Subcutaneous preadipocyte (primary cell): ENCODE measurements around the genes RAB3GAP1 and SPOPL.

DNA sequence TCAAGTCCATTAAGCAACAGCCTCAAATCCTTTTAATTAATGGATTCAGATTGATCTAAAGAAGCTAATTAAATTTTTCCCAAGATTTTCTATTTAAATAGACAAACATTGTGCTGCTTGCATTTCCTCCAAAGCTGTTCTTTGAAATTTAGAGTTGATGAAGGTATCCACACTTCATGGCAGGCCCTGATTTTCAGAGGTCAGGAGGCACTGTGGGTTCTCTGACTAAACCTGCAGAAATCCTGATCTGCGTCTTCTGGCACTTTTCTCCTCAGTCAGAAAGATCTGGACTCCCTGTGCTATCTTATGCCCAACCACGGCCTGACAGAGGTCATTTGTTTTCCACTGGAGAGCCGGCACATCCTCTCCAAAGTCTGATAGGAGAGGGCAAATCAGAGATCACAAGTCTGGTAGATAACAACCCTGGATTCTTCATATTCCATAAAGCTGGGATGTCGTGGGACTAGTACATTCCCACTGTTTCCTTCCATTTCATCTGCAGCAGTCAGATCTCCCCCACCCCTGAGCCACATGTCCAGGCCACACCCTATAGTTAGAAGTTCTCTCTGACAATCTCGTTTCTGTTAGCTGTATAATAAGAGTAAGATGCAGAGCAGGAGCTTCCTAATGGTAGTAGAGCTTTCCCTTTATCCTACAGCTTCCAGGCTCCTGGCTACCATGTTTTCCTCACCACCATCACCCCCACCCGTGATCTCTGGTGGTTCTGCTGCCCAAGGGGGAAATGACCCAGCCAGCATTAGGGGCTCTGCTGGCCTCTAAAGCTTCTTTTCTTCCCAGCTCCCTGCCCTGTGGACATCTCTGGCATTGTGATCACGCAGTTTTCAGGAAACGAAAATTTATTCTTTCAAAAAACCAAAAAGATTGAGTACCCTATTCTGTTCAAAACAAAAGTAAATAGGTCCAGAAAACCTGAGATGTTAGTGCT is 157.0 kb downstream of the MGAT5 start:
- CAGE, long polyA plus RNA = no peak

GRCh38 chr2:134421504-134422097 is 167.7 kb downstream of the MGAT5 start:
- CAGE, long polyA plus RNA = no peak

- CAGE, long polyA plus RNA = no peak
Measured at GRCh38 chr2:134441026-134441840, 187.4 kb downstream of the MGAT5 start.

GRCh38 chr2:134449205-134449701 is 195.4 kb downstream of the MGAT5 start:
- CAGE, long polyA plus RNA = no peak

DNA sequence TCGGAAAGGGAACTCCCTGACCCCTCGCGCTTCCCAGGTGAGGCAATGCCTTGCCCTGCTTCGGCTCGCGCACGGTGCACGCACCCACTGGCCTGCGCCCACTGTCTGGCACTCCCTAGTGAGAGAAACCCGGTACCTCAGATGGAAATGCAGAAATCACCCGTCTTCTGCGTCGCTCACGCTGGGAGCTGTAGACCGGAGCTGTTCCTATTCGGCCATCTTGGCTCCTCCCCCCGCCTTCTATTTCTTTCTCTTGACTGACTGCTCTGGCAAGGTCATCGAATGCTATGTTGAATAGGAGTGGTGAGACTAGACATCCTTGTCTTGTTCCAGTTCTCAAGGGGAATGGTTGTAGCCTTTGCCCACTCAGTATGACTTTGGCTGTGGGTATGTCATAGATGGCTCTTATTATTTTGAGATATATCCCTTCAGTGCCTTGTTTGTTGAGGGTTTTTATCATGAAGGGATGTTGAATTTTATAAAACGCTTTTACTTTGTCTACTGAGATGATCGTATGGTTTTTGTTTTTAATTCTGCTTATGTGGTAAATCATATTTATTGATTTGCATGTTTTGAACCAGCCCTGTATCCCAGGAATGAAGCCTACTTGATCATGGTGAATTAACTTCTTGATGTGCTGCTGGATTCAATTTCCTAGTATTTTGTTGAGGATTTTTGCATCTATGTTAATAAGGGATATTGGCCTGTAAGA is 62.3 kb downstream of the TMEM163 start:
- CAGE, long polyA plus RNA = no peak

DNA sequence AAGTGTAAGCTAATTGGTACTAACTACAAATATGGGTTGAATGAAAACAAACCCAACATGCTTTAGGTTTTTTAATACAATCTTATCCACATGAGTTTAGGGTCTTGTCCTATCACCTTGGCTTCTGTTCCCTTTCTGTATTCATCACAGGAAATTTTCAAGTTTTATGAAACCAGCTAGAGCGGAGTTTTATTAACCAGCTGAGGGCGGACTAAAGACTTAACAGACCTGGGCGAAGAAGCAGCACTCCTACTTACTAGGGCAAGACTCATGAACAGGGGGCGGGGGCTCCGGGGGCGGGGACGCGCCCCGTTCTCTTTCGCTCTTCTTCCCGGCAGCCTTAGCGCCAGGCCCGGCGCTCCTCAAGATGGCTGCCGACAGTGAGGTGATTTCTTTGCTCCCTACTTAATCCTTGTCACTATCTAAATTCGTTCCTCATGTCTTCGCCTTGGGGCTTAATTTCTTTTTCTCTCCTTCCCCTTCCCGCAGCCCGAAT is at the start of gene RAB3GAP1:
Gene RAB3GAP1 (plus strand): TSS at position 352 of the 496 bp plus-strand sequence.
- CAGE, long polyA plus RNA = no peak

DNA sequence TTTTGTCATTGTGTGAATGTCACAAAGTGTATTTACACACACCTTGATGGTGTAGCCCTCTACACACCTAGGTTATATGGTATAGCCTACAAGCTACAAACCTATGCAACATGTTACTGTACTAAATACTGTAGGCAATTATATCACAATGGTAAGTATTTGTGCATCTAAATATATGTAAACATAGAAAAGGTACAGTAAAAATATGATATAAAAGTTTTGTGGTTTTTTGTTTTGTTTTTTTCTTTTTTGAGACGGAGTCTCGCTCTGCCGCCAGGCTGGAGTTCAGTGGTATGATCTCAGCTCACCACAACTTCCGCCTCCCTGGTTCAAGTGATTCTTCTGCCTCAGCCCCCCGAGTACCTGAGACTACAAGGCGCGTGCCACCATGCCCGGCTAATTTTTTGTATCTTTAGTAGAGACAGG is 83.7 kb upstream of the UBXN4 start:
- CAGE, long polyA plus RNA = no peak

- CAGE, long polyA plus RNA = no peak
Measured at GRCh38 chr2:135742741-135742898, 965 bp downstream of the UBXN4 start.

DNA sequence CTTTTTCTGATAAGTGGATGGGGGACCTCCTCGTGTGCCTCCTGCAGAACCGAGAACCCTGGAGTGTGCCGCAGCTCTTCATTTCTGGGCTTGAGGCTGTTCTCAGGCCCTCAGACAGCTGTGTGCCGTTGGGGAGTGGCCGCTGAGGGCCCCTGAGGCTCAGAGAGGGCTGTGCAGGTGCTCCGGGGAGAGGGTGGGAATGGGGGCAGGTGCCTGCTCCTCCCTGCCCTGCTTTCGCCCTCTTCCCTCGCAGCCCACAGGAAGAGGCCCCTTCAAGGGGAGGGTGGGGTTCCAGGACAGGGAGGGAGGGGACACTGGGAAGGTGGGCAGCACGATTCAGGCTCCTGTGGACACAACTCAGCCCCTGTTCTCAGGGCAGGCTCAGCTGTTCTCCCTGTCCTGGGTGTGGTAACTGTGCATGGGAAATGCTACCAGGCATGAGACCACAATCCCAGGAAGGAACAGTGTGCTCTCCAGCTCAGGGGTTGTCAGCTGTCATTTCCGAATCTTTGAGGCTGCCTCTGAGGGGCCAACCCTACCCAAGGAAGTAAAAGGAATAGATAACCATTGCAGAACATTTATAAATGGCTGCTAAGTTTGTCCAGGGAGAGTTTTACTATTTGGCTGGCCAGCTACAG is 11.3 kb downstream of the LCT start:
- CAGE, long polyA plus RNA = no peak

DNA sequence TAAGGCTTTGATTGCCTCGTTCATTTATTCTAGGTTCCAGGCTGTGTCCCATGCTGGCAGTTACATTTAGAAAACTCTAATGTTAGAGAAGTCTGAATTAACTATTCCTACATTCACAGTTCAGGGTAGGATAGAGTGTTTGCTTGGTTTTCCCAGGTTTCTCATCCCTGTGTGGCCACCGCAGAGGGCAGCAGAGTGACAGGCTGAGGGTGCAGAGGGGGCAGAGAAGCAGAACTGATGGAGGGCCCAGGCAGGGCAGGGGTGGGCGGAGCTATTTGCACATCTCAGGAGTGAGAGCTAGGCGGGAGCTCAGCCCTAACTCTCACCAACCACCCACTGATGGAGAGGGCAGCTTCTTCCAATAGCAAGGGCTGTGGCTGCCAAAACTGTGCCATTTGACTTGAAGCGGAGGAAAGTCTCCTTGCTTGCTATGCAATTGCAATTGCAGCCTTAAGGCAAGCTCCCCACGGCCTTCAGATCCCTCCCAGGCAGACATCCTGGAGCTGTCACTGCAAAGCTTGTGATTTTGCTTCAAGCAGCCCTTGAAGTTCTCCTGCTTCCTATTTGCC is 11.9 kb upstream of the DARS1 start:
- CAGE, long polyA plus RNA = no peak

DNA sequence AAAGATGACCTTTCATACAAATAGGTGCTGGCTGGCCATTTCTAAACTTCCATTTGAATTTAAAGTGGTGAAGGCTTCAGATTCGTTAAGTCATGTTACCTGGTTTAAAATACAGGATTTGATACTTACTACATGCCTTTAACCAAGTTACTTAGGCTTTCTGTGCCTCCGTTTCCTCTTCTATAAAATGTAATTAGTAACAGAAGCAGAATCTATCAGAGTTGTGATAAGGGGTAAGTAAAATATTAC is 4.0 kb downstream of the CXCR4 start:
- CAGE, long polyA plus RNA = no peak

- CAGE, long polyA plus RNA = no peak
Measured at GRCh38 chr2:136117863-136118009, 213 bp downstream of the CXCR4 start.

- CAGE, long polyA plus RNA = no peak
Measured at GRCh38 chr2:136121022-136121534, 3.1 kb upstream of the CXCR4 start.

DNA sequence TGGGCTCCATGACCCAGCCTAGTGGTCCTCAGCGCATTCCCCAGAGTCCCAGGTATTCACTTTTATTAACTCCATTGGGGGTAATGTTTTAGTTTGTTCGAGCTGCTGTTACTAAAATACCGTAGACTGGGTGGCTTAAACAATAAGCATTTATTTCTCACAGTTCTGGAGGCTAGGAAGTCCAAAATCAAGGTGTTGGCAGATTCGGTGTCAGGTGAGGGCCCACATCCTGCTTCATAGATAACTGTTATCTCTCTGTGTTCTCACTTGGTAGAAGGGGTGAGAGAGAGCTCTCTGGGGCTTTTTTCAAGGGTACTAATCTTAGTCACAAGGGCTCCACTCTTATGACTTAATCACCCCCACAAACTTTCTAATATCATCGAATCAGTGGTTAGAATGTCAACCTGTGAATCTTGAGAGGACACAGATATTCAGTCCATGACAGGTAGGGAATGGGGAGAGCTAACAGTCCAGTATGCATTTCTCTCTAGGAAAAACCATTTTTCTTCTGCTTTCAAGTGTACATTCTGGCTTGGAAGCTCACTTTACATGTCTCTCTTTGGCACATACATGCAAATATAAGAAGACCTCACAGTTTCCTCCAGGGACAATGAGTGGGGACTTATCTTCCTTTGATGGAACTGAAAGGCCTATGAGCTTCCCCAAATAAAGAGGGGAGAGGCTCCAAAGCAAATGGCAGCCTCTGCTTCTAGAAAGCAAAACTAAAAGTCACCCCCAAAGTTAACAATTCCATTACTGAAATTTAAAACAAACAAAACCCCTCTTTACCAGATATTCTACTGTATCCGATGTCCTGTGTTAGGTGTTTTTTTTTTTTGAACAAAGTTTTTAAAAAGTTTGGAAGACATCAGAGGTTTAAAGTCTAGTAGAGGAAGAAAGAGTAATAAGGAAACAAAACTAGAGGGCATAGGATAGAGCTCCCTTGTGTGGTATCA is 95.0 kb upstream of the CXCR4 start:
- CAGE, long polyA plus RNA = no peak

- CAGE, long polyA plus RNA = no peak
Measured at GRCh38 chr2:137857949-137858329, 106.3 kb upstream of the HNMT start.

DNA sequence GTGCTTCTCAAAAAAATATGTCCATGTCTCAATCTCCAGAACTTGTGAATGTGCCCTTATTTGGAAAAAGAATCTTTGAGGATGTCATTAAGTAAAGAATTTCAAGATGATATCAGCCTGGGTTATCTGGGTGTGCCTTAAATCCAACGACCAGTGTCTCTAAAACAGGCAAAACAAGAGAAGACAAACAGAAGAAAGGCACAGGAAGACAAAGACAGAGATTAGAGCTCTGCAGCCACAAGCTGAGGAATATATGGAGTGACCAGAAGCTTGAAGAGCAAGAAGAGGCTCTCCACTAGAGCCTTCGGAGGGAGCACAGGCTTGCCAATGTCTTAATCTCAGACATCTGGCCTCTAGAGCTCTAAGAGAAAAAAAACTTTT is 71.5 kb downstream of the HNMT start:
- CAGE, long polyA plus RNA = no peak

DNA sequence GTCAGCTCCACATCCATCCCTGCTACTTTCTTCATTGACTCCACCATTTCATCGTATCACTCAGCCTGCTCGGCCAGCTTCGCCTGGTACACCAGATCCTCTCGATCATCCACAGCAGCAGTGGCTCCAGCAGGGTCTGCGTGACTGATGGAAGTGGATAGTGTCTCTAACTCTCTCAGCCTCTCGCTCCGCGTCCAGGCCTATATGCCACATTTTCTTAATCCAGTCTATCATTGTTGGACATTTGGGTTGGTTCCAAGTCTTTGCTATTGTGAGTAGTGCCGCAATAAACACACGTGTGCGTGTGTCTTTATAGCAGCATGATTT is 212.9 kb upstream of the SPOPL start:
- CAGE, long polyA plus RNA = no peak

- CAGE, long polyA plus RNA = no peak
Measured at GRCh38 chr2:138501331-138502394, at the start of gene SPOPL. Gene SPOPL, plus strand, starts transcription at chr2:138501770.

GRCh38 chr2:138584701-138585239 is 83.2 kb downstream of the SPOPL start:
- CAGE, long polyA plus RNA = no peak

DNA sequence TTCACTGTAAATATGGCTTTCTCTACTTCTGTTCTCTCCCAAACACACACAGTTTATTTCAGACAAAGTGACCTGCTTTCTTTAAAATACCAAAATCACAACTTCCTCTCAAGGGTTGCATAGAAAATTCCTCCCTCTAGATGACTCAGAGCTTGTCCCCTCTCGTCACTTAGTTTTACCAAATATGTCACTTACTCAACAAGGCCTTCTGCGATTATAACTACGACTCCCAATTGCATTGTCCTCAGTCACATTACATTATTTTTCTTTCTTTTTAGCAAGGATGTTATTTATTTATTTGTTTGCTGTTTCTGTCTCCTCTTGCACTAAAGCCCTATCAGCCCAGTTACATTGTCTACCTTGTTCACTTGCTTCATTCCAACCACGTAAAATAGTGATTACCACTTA is 9.4 kb downstream of the LRP1B start:
- CAGE, long polyA plus RNA = no peak